Bronchial lymph node (tissue), 1 donor: ENCODE results near the gene PLPPR1.

- PRO-cap, result unidirectional peak, minus-strand start at chr9:98256865; unidirectional peak, minus-strand start at chr9:98257049
Measured at GRCh38 chr9:98256594-98257190, 1.2 kb upstream of the TBC1D2 start.

DNA sequence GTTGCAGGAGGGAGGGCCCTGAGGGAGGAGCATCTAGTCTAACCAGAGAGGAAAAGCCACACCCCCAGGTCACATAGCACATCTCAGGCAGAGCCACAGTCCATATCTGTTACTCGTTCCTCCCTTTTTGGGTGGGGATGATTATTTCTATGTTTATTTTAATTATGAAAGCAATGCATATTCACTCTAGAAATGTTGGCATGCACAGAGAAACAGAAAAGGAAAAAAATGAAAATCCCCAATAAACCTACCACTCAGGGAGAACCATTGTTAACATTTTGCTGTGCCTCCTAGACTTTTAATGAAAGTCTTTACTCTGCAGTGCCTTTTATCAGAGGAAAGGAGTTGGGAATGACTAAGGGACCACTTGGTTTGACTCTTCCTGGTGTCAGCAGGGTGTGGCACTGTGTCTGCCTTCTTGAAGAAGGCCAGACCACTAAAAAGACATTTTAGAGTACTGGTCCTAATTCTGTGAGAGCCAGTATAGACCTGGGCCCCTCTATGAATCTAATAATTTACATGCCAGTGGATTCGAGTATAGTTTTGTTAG lies 2.9 kb downstream of the GALNT12 start:
- PRO-cap, result no peak

DNA sequence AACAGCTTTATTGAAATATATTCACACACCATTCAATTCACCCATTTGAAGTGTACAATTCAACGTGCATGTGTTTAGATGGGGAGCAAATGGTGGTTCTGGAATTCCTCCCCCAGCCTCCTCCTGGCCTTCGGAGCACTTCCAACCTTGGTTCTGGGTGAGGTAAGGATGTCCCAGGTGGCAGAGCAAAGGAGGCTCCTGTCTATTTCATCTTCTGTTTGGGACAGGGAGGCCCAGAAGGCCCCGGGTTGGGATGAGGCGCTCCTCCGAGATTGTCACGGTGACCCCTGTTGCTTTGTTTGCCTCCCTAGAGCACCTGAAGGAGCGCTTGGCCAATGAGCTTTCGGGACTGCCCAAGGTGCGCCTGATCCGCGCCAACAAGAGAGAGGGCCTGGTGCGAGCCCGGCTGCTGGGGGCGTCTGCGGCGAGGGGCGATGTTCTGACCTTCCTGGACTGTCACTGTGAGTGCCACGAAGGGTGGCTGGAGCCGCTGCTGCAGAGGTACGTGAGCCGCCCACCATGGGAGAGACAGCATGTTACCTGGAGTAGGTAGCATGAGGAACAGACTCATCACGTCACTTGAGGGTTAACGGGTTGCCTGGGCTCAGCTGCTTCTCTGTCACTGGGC lies 19.1 kb downstream of the GALNT12 start:
- PRO-cap, result no peak

GRCh38 chr9:98916489-98917074 lies 27.1 kb upstream of the COL15A1 start:
- PRO-cap, result no peak

DNA sequence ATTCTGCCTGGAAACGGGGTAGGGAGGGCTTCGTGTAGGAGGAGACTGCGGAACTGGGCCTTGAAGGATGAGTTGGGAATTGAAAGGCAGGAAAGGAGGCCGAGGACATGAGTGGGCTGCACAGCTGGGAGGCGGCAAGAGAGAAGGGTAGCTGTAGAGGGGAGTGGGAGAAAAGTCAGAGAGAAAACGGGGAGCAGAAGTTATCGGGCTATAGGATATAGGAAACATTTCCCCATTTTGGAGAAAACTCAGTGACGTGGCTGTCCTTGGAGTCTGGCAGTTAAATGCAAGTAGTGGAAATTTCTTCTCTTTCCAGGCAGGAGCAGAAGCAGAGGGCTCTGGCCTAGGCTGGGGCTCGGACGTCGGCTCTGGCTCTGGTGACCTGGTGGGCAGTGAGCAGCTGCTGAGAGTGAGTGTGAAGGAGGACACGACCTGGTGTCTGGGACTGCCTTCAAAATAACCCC lies 79.4 kb downstream of the COL15A1 start:
- PRO-cap, result no peak

DNA sequence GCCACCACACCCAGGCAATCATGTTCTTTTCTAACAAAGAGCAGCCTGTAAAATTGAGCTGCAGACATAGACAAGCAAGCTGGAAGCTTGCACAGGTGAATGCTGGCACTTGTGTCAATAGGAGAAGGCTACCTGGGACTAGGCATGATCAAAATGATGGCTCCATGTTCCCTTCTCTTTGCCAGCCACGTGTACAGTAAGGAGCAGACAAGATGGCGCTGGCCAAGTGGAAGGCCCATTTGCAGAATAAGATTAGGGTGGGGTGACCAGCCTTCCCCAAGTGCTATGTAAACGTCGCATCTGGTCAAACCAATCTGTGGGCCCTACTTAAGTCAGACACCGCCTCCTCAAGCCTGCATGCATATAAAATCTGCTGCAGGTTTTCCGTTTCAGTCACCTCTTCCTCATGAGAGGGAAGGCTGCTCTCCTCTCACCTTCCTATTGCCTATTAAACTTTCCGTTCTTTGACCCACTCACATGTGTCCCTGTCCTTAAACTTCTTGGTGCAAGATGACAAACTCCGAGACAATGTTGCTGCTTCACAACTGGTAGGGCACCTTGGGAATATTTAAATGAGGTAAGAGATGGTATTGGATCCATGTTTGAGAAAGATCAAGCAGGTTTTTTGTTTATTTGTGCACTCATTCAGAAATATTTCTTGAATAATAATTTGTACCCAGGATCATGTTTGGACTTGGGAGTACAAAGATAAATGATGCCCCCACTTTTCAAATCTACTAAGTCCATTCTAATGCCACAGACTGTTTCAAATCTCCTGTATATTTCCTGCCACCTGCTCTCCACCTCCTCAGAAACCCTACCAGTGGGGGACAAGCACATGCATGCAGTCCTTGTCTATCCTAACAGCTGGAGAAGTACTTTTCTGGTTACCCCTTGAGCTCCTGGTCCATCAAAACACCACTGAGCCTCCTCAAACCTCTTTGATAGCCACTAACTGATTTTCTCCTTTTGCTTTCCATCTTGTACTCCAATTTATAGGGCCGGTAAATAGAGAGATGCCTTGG lies 30.6 kb upstream of the TGFBR1 start:
- PRO-cap, result no peak

- PRO-cap, result no peak
Measured at GRCh38 chr9:99146243-99146967, 41.5 kb downstream of the TGFBR1 start.

- PRO-cap, result no peak
Measured at GRCh38 chr9:99151897-99152537, 47.1 kb downstream of the TGFBR1 start.

GRCh38 chr9:99184215-99185017 lies 37.3 kb downstream of the ALG2 start:
- PRO-cap, result no peak

- PRO-cap, result no peak
Measured at GRCh38 chr9:99236255-99236660, 14.2 kb downstream of the SEC61B start.

DNA sequence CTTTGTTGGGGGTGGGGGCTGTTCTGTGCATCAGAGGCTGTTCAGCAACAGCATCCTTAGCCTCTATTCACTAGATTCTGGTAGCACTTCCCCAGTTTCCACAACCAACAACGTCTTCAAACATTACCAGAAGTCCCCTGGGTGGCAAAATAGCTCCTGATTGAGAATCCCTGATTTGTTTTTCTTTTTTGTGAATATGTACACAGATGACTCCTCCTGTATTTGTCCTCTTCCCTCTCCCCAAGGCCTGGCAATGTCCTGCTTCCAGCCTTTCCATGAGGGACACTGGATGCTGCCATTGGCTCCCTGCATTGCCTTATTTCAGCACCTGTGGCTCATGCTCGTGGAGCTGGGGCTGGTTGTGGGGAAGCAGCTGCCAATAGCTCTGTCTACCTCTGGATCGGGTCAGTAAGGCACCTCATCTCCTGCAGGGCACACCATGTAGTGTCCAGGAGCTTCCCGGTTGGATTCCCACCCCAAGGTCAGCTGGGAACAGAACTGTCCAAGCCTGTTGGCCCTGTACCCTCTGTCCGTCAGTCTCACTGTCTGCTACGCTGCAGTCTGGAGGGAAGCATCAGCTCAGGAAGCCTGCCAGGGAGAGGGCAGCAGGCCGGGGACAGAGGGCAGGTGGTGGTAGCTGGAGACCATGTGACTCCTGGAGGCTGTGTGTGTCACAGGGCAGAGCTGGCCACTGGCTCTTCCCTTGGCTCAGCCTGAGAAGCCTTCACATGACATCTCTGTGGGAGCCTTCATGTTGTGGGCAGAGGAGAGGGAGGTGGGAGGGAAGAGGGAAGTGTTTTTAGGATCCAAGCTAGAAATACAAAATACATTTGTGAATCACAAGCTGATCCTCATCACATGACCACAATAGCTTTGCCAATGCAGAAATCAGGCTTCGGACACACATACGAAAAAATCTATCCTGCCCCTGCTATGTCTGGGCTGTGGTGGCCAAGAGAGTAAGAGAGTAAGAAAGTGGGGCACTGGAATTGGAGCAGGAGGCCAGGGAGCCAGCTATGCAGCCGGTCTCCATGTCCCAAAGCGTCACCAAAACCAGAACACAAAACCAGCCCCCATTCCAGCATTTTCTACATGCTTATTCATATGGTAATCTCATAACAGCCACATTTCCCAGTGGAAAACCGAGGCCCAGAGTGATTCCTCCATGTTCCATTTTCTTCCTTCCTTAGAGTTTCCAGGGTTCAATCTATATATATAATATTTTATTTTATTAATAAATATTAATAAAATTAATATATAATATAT lies 134.5 kb downstream of the SEC61B start:
- PRO-cap, result no peak

DNA sequence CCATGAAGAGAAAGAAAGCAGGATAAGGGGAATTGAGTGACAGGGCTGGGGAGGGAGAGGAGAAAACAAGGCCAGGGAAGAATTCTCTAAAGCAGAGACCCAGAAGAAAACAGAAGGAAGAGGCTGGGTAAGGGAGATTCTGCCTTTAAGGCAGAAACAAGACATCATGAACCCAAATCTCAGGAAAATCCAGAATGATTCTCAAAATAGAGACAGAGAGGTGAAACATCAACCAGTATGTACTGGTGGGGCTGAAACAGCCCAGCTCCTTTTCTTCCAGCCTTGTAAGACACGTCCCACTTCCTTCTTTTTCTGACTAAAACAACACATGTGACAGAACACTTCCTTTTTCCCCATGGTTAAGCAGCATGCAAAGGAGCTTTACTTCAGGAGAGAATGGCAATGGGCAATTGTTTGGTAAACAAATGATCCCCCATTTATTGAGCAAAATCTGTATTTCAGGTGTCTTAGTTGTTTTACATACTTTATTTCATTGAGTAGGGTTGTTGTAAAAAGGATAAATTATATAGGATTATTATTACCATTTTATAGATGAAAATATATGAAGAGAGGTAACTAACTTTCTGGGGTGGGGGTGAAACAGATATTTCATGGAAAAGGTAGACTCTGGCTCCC lies 230.8 kb upstream of the NR4A3 start:
- PRO-cap, result bidirectional peak, plus-strand start at position 384 of the sequence, minus-strand start at position 284 of the sequence

GRCh38 chr9:99721339-99721638 lies 100.4 kb upstream of the NR4A3 start:
- PRO-cap, result no peak

DNA sequence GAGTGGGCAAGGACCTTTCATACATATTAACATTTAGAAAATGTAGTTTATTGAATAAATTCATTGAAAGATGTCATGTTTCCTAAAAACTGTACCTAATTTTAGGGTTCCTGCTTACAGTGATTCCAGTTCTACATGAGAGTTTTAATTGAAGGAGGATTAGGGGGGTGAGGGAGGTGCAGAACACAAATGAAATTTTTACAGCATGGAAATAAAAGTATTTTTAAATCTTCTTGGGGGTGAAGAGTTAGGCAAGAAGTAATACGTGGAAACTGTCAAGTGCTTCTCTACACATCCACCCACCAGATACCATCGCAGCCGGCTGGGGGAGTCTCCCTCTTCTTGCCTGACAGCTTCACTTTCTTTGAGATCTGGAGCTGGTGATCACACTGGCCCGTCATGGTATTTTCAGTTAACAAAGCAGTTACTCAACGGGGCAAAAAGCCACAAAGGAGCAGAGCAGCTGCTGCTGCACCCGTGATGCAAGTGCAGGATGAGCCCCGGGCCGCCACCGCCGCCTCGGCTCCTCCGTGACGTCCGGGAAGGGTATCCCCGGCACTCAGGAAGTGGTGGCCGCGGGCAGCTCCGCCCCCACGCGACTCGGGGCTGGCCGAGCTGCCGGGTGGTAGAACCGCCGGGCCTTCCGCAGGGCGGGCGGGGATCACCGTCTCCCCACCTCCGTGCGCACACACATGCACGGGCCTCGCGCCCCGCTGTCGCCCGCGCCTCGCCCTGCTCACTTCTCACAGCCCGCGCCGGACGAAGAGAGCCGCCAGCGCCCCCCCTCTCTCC lies 2.5 kb upstream of the NR4A3 start:
- PRO-cap, result bidirectional peak, plus-strand start at position 367 of the sequence, minus-strand start at position 308 of the sequence; bidirectional peak, plus-strand start at position 447 of the sequence, minus-strand start at position 410 of the sequence; bidirectional peak, plus-strand start at position 598 of the sequence, minus-strand start at position 539 of the sequence

- PRO-cap, result no peak
Measured at GRCh38 chr9:100003938-100004591, 94.7 kb downstream of the ERP44 start.

GRCh38 chr9:100163503-100164119 lies 64.6 kb downstream of the INVS start:
- PRO-cap, result no peak

GRCh38 chr9:100690419-100690984 lies 112.6 kb downstream of the CAVIN4 start:
- PRO-cap, result no peak

DNA sequence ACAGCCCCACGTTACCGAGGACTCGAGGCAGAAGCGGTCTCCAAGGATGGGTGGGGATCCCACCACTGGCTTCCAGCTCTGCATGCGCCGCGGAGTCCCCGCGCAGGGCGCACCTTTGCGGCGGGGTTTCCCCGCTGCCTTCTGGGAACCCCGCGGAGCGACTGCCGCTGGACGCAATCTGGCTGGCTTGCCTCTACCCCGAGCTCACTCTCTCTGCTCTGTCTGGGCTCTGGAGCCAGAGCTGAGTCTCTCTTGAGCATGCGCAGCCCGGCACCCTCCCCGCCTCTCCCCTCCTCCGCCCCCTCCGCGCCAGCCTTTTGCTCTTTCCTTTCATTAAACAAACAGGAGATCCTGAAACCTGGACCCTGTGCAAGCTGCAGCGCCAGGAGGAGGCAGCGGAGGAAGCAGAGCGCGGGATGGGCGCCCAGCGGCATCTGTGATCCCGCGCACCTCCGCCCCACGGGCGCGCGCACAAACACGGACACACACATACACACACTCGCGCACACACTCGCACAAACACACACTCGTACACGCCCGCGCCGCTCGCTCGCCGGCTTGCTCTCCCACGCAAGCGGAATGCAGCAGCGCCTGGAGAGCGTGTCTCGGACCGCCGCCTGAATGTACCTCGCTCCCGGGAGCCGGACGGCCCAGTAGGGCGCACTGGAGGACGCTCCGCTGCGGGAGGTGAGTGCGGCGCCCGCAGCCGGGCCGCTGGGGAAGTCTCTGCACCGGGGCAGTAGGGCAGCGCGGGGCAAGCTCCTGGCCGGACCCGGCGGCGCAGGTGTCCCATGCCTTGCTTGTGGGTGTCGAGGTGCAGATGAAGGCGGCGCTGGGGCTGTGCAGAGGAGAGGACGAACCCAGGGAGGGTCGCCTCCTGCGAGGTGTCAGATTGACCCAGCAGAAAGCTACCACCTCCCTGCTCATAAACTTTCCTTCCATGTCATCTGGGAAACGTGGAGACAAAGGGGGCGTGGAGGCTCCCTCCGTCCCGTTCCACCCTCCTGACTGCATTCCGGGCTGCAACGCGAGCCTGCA lies at the start of gene PLPPR1:
Gene PLPPR1, plus strand, starts transcription at position 312 of the 1,038 bp plus-strand sequence.
- PRO-cap, result no peak

DNA sequence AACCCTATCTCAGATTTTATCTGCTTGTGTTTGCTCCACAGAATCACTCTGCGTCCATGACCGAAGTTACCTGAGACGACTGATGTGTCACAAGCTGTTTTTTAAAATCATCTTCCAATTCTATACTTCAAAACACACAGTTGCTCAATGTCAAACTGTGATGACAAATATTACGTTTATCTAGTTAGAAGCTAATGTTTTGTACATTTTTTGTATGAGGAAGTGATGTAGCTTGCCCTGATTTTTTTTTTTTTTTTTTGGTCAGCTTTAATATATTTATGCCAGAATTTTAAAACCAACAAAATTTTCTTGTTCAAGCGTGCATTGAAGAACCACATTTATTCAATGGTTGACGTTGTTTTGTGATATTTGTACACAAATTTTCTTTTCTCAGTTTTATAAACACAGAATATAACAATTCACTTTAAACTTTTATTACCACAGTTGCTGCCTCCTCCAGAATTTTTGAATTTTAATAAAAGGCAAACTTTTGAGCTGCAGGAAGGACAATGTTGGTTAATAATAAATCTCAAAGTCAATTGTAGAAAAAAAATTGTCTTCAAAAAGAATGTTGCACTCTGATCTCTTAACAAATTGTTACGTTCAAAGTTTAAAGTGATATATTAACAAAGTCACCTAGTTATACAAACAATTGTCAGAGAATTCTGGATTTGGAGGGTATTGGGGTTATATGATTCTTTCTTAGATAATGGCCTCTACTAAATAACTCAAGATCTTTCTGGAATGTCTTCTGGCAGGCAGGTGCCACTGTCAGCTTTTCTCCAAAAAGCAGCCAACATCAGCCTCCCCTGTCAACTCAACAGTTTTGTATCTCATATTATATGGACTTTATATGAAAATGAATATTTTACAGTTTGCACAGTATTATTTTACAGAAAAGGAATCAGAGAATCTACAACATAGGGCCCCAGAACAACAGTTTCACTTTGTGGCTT lies 60.5 kb downstream of the BAAT start:
- PRO-cap, result no peak

- PRO-cap, result no peak
Measured at GRCh38 chr9:101418360-101418995, 17.1 kb downstream of the ALDOB start.